AG09319 (cell line): ENCODE data around the genes SMAD4 and MEX3C.

GRCh38 chr18:48950759-48950951 is 110 bp downstream of the SMAD7 start:
- RRBS: no CpG with 5 or more reads among the region's 14 CpGs

DNA sequence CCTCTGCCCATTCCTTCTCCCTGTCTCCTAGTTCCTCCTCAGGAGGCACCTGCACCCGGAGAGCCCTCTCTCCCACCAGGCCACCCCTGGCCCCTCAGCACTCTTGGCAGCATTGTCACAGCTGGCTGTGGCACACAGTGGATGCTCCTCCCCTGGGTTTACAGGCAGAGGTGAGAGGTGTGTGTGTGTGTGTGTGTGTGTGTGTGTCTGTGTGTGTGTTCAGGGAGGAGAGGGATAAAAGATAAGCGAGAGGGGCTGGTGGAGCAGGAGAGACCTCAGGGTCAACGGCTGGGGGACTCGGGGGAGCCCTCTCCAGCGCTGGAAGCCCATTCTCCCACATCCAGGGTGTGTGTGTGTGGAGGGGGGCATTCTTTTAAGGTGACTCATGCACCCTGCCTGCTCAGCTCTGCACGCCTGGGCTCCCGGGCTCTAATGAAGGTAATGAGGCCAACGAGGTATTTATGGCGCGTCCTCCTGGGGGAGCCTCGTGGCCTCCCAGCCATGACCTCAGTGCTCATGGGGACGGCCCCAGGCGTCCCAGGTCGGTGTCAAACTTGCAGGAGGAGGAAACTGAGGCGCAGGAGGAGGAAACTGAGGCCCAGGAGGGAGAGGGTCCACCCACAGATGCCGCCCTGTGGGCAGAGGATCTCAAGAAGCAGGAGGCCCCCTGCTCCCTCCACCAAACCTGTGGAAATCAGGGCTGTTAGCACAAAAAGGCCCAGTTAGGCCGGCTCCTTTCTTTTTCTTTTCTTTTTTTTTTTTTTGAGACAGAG is 66.3 kb upstream of the SMAD7 start:
- RRBS: no CpG with 5 or more reads among the region's 17 CpGs

GRCh38 chr18:49040849-49041288 is 90.1 kb upstream of the SMAD7 start:
- RRBS: no CpG with 5 or more reads among the region's 2 CpGs

DNA sequence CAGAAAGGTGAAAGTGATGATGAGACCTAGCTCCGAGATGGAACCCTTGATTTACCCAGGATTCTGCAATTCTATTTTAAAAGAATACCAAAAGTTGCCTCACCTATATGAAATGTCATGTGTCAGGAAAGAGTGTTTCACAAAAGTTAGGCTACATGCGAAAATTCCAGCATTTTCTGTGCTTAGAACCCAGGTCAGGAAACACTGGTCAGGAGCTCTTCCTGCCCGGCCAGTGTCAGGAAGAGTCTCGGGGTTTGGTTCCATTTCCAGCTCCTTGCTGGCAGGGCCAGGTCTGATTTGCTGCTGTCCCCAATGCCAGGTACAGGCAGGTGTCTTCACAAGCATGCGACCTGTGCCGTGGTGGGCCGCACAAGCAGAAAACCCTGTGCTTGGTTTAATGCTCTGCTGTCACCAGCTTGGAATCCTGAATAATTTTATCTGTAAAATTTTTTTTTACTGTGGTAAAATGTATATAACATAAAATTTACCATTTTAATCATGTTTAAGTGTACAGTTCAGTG is 89.1 kb downstream of the ACAA2 start:
- RRBS: no CpG with 5 or more reads among the region's 7 CpGs

DNA sequence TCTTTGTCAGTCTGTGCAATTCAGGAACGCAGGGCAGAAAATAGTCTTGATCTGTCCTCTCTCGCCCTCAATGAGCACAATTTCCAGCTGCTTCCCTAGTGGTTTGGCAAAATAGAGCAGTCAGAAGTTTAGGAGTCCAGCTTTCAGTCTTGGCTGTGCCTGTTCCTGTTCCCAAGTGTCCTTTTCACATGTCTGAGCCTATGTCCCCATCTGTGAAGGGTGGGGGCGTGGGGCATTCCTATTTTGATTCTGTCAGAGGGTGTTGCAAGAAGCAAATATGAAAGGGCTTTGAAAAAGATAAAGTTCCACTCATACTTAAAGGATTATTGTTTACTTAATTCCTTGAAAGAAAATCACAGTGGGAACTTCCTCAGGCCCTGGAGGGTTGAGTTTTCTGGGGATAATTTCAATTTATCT is 83.7 kb downstream of the ACAA2 start:
- RRBS: no CpG with 5 or more reads among the region's 3 CpGs

- RRBS: no CpG with 5 or more reads among the region's 6 CpGs
Measured at GRCh38 chr18:49837853-49838423, 24.6 kb upstream of the ACAA2 start.

DNA sequence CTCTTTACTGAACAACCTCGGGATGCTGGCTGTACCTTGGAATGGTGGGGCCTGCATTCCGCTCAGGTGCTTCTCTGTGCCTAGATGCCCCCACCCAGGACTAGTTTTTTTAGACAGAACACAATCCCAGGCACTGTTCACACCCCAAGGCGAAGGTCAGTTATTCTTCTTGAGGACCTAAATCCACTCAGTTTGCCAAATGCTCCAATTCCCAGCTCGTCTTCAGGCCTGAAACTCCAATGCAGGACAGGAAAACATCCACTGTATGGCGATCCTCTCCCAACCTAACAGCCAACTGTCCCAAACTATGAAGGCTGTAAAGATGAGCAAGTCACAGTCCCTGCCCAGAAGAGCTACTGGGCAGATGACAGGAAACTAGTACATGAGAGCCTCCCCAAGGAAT is 154.4 kb upstream of the ACAA2 start:
- RRBS: no CpG with 5 or more reads among the region's 5 CpGs

DNA sequence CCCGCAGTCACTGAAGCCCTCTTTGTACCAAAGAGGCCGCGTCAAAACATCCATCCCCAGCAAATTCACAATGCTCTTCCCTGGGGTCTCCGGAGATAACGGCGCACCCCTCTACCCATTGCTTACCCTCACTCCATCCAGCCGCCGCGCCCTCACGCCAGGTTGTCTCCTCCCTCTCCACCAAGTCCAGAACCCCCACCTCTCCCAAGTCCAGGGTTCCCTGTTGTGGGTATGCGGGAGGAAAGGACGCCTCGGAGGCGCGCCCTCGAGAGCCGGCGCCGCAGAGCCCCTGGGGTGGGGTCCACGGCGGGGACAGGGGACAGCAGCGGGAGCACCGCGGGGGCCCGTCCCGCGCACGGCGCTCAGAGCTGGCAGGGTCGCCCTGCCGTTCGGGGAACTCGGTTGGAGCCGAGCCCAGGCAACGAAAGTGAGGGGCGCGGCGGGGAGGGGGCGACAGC is 870 bp downstream of the MYO5B start:
- RRBS: no CpG with 5 or more reads among the region's 39 CpGs

DNA sequence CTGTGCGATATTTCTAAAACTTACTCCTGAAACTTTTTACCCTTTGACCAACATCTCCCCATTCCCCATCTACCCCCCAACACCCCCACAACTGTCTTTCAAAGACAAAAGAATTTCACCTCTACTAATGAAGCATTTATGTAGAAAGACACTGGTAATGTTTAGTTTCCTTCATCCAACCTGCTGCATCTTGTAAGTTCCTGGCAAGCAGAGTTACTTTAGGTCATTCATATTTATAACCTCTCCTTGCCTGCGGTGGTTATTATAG is 1.2 kb upstream of the ME2 start:
- RRBS: no CpG with 5 or more reads among the region's 2 CpGs

DNA sequence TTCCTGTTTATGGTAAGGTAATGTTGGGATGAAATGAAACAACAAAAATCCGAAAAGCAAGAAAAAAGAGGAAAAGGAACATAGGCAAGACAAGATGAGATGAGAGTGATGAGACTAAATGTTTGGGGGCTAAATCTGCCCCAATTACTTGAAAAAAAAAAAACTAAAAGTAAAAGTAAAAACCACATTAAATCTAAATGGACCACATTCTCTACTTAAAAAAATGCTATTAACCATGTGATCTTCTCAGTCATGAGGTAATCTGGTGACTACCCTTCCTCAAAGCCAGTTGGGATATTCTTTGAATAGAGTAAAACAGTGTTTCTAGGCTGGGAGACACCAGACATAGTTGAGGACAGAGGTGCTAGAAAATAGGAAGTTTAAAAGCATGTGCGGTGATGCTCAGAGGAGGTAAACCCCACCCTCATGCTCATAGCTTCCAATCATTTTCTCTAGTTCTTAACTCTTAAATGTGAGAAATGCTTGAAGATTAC is 30.8 kb upstream of the ELAC1 start:
- RRBS: no CpG with 5 or more reads among the region's 2 CpGs

GRCh38 chr18:50986641-50986998 is 18.8 kb downstream of the ELAC1 start:
- RRBS: no CpG with 5 or more reads among the region's 2 CpGs

DNA sequence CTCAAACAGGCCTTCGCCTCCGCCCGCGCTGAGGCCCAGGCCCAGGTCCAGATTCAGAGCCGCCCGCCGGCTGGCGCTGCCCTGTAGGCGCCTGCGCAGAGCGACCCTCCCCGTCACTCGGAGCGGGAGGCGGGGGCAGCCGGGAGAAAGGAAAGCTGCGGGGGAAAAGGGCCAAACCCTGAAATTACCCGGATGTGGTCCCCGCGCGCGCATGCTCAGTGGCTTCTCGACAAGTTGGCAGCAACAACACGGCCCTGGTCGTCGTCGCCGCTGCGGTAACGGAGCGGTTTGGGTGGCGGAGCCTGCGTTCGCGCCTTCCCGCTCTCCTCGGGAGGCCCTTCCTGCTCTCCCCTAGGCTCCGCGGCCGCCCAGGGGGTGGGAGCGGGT is at the start of gene SMAD4:
SMAD4 (plus strand) TSS at position 212 of the 387 bp plus-strand sequence.
- RRBS: under 1% methylated on average over 15 of the region's 41 CpGs

DNA sequence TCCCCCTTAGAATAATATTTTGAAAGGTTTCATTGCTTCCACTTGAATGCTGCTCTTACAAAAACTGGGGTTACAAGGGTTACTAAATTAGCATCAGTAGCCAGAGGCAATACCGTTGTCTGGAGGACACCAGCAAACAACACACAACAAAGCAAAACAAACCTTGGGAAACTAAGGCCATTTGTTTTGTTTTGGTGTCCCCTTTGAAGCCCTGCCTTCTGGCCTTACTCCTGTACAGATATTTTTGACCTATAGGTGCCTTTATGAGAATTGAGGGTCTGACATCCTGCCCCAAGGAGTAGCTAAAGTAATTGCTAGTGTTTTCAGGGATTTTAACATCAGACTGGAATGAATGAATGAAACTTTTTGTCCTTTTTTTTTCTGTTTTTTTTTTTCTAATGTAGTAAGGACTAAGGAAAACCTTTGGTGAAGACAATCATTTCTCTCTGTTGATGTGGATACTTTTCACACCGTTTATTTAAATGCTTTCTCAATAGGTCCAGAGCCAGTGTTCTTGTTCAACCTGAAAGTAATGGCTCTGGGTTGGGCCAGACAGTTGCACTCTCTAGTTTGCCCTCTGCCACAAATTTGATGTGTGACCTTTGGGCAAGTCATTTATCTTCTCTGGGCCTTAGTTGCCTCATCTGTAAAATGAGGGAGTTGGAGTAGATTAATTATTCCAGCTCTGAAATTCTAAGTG is 53.2 kb downstream of the SMAD4 start:
- RRBS: no CpG with 5 or more reads among the region's 2 CpGs

GRCh38 chr18:51106912-51107366 is 76.9 kb downstream of the SMAD4 start:
- RRBS: no CpG with 5 or more reads among the region's 4 CpGs

DNA sequence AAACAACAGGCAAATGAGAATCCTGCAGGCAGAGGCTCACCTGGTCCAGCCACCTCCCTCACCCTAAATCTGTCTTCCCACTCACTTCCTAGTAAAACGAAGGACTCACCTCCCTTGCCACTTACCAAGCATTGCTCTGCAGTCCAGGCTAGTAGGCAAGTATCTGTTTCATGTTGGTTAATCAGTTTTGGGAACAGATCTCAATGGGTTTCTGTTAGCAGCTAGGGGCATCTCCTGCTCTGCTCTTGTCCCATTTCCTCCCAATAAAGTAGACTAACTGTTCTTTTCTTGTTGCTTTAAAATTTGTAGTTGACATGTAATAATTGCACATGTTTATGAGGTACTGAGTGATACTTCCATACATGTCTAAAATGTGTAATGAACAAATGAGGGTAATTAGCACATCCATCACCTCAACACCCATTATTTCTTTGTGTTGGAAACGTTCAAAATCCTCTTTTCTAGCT is 65.6 kb downstream of the MEX3C start:
- RRBS: no CpG with 5 or more reads among the region's 2 CpGs

GRCh38 chr18:51193585-51194139 is 3.8 kb downstream of the MEX3C start:
- RRBS: no CpG with 5 or more reads among the region's 3 CpGs

DNA sequence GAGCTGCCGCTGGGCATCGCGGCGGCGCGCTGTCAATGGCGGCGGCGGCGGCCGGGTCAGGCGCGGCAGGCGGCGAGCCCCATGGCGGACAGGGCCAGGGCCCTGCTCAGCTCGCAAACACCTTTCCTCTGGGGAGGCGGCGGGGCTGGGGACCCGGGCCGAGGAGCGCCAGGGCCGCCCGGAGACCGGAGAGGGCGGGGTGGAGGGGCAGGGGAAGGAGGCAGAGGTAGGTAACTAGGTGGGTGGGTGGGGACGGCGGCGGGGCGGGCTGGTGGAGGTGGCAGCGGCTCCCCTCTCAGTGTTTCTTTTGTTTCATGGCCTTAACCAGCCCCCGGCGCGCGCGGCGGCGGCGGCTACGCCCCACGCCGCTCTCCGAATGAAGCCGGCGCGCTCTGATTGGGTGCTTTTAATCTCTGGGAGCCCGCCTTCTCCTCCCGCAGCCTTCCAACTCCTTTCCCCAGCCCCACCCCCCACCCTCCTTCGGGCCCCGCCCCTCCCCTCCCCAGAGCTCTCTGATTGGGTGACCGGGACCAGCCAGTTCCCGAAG is at the start of gene MEX3C:
MEX3C (minus strand) TSS at position 378 of the 547 bp plus-strand sequence.
- RRBS: under 1% methylated on average over 24 of the region's 52 CpGs

DNA sequence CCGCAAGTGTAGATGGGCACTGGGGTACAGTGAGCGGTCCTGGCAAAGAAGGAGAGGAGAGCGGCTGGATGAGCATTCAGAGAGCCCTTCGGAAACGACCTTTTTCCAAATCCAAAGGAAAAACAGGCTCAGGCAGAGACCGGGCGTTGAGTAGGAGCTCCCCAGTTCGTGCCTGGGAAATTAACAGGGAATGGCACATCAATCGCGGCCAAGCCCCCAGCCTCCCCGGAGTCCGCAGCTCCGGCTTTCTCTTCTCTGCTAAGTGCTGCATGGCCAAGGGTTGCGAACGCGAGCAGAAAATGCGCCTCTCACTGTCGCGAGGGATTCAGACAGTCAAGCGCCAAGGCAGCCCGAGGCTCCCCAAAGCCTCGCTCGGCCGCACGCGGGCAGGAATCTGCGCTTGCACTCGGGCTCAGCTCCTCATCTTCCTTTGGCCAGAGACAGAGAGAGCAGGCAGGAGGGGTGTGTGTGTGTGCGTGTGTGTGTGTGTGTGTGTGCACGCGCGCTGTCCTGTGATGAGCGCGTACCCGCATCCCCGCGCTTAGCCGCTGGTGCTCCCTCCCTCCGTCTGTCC is 1.9 kb downstream of the DCC start:
- RRBS: 2% methylated on average over 6 of the region's 39 CpGs

- RRBS: no CpG with 5 or more reads among the region's 6 CpGs
Measured at GRCh38 chr18:54149191-54149850, 75.1 kb downstream of the MBD2 start.

GRCh38 chr18:54948443-54949019 is 10.7 kb downstream of the CCDC68 start:
- RRBS: no CpG with 5 or more reads among the region's 3 CpGs